Endodermal cell (in vitro differentiated cells): Measurements from ENCODE around the genes ALDH8A1 and HBS1L.

DNA sequence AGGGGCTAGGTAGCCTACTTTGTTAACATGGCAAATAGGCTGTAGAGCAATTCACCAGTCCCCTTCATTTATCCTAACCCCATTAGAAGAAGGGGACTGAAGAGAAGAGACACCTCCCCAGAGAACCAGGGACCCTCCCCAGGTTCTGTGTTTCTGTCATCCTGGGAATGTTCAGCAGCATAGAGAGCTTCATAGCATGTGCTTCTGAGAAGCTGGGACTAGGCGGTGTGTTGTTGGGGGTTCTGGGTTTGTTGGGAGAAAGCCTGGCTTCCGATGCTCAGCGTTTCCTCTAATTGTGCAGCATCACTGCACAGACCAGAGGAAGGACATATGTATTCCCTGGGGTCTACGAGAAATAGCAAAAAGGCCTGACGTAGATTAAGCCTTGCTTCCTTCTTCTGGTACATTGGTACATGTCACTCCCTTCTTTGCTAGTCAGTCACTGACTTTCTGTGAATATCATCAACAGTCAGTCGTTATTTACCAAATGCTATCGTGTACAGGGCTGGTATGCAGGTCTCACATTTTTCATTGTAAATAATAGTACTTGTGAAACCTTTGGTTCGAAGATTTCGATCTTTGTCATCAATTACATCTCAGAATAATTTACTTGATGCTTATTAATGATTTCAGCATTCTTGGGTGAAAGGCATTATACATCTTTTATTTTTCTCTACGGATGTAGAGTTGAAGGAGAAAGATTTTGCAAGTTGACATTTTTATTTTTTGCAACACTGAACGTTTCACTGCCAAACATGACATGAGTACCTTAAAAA lies 97.0 kb upstream of the SGK1 start:
- PRO-cap = no peak

DNA sequence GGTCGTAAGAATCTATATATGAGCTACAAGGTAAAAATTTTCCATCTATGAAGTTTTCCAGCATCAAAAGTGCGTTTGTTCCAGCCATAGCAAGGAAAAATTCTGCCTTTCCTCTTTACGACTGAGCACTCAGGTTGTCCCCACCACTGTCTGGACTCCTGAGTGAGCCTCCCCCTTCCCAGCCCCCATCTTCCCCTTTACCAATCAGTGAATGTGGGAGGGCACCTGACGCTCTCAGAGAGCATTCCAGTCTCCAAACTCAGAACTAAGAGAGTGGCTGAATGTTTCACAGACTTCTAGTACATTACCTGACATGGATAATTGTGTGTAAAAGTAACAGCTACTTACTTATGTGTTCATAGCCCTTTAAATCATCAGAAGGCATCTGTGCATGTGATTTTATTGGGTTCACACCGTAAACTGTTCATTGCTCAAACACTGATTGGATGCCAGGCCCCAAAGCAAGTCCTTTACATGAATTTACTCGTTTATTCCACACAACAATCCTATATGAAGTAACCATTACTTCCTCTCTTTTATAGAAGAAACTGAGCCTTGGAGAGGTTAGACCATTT lies at the start of gene ALDH8A1:
ALDH8A1 (minus strand) TSS at position 136 of the 575 bp plus-strand sequence.
- PRO-cap = no peak

DNA sequence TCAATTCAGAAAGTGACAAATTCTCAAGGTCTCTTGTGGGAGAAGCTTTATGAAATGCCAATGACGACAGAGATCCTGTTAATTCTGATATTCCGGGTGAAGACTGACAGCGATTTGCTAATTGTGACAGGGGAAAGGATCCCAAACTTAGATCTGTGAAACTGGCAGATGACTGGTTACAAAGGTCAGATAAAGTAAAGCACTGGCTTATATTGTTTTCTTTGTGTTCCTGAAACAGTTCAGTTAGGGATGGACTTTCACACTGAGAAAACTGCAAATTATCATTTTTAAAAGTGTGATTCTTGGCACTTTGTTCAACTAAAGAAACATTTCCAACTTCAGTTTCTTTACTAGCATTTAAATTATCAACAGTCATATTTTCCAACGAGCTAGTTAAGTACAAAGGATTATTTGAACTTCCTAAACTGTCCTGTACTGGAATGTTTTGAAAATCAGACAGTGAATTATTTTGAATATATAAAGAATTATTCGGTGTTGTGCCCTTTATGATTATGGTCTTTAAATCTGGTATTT lies 17.5 kb downstream of the HBS1L start:
- PRO-cap = no peak

DNA sequence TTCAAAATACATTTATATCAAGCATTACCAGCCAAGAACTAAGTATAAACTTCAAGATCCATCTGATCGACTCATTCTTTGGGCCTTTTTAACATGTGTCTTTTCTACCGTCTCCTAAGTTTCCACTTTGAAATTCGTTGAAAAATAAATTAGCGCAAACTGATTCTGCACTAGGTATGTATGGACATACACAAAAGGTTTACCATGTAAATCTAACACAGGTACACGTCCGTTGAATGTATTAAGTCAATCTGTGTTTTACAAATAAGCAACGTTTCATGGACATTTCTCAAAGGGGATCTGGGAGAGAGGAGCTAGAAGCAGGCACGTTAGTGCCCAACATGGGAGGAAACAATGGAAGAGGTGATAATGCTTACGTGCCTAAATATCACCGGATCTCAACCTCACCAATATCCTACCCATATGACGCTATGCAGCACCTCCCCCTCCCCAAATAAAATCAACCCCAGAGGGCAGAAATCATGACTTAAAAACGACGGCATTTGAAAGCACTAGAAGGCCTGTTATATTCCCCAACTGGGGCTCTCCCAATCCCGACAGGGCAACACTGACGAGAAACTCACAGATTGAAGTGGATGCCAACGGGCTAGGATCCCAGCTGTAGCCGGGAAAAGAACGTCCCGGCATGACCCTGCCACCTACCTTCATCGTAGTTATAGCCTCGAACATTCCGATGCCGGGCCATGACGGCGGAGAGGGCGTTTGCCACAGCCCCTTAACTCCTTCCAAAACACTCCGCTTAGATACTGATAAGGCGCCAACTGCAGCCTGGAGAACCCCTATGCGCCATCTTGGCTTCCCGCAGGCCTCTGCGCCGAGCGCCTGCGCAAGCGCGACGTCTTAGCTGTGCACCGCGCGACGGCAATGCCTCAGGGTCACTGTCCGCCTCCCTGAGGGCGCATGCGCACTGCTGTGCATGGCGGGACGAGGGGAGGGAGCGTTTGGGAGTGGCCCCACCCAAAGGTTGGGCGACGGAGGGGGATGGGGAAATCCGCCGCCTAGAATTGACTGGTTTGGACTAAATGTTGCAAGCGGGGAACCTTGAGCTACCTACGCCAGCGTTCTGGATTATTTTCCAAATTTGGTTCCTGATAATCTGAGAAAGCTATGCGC lies at the start of gene HBS1L:
HBS1L (minus strand) TSS at position 837 of the 1,134 bp plus-strand sequence.
- PRO-cap = bidirectional peak, plus-strand start at position 292 of the sequence, minus-strand start at position 356 of the sequence; bidirectional peak, plus-strand start at position 585 of the sequence, minus-strand start at position 834 of the sequence

DNA sequence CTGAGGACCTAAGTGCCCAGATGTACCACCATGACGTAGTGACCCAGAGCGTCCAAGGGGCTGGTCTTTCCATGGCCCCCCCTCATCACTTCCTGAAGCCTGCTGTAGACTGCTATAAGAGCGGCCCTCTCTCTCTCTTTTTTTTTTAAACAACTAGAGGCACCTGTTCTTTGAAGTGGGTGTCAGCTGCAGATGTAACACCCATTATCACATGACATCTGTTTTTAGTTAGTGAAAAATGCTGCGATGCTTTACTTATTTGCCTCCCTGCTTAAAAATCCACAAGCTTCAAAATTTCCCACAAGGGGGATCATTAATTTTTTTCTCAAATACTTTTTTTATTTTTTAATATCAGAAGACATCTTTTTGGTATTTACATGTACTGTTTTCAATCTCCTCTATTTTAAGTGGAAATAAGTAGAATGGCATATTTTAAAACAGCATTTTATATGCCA lies 48.3 kb upstream of the HBS1L start:
- PRO-cap = no peak

DNA sequence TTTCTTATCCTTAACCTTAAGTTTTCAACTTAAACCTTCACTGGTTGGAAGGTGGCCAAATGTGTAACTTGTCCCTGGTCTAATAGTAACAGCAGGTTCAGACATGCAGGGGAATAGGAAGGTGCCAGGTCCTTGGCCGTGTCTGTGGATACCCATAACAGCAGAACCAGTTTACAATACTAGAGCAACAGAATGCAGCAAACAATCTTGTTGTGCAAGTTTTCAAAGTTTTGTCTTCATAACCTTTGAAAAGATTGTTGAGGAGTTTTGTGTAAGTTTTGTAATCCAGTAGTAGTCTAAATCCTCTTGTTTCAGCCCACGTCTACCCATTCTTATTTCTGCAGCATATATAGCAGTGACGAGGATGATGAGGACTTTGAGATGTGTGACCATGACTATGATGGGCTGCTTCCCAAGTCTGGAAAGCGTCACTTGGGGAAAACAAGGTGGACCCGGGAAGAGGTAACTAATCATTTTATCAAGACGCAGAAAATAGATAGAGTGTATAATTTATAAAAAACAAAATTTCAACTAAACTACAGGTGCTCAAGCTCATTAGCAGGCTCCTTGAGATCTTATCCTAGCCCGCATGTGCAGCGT lies 4.6 kb downstream of the MYB start:
- PRO-cap = no peak

DNA sequence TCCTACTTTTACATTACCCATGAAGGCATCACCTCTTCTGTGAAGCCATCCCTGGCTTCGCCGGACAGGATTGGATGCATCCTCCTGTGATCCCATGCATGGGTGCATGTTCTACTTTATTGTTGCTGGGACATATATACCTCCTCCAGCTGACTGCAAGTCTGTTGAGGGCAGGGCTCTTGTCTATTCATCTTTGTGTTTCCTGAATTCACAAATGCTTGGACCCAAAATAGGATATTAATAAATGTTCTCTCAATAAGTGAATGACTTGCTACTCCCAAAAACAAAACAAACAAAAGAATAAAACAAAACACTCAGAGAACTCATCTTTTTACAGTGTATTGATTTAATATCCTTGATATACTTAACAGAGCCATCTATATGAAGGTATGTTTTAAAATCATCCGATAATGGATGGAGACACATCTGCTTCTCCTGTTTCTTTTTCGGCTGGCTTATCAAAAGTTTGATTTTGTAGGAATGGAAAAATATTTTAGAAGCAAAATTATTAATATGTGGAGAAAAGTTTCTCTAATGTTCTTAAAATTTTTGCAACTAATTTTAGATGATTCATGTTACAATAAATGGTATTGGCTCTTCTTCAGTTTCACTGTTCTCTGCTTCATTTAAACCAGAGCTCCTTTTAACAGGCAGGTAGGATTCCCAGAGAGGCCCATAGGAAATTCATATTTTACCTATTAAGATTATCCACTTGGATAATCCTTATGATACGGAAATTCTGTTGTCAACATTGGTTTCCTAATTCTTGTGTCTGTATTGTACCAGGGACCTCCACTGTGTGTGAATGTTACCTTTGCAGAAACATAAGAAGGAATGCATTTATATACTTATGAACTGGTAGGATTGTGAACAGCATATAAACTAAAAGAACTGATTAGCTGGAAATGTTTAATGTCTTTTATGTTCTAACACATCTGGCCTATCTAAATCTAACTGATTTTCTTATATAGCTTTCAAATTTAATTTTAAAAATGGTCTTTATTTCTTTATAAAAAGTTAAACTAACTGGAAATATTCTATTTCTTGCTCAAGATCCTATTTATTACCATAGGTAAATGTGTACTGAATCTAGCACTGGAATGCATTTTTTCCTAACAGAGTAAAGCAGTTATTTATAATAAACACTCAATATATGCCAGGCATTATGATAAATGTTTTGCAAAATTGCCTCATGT lies 5.6 kb downstream of the MYB start:
- PRO-cap = no peak

GRCh38 chr6:135218250-135219216 lies 37.4 kb downstream of the MYB start:
- PRO-cap = no peak

GRCh38 chr6:135496713-135497175 lies 796 bp downstream of the AHI1 start:
- PRO-cap = no peak

GRCh38 chr6:135722668-135722955 lies 128.9 kb upstream of the PDE7B start:
- PRO-cap = no peak

GRCh38 chr6:135921106-135921550 lies 69.6 kb downstream of the PDE7B start:
- PRO-cap = no peak

DNA sequence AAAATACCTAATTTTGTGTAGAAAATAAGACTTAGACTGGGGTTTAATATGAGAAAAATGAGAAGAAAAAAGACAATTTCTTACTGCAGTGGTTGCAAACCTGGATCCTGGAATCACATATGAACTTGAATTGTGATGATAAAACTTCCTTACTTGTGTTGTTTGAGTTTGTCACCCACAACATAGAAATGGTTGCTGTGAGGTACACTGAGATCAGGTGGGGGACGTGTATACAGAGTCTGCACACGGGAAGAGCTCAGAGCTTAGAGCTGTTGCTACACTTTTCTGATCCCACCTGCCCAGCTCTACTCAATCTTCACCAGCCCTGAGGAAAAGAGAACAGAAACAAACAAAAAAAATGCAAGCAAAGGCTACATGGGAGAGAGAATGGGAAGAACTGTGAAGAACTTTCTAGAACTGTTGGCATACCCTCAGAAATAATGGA lies 133.1 kb downstream of the PDE7B start:
- PRO-cap = no peak

DNA sequence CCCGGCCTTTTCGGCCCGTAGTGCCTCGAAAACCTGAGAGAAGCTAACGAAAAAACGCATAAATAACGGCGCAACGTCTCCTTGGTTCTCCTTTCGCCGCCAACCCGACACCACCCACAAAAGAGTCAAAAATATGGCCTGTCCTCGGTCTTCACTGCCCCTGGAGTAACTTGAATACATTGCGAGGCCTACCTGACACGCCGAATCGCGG lies 220 bp downstream of the BCLAF1 start:
- PRO-cap = no peak

DNA sequence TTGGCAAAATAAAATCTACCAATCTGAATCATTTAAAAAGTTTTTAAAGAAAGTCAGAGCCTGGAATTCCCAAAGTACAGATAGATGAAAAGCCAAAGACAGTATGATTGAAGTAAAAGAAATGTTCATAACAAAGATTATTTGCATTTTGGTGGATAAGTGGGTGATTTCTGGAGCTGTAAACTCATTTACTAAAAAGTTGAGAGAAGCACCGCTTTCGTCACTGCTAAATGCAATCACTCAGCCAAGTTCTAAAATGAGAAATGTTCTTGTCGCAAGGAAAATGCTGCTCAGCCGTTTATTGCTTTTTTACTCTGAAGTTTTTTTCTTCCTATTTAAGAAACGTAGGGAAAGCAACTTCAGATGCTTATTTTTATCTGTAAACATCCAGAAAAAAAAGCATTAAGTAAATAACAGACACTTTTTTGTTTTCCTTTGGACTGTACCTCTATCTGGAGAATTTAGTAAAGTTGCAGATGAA lies 93.6 kb upstream of the BCLAF1 start:
- PRO-cap = no peak

DNA sequence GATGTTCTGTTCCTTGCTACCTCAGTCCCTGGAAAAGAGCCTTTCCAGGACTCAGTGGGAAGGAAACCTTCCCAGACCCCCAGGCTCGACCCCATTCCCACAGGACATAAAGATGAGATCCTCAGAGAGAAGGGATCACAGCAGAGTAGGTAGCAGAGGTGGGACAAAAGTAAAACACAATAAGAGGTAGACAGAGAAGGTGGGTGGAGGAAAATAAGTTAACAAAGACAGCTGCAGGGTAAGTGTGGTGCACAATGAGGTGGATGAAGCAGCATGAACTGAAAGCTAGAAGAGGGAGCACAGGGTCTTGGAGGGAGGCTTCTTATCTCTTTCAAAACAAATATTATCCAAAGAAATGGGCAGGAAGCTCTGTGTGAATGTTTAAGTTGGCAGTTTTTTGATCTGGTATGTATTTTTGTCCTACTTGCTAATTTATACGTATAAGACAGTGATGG lies 14.0 kb upstream of the MAP7 start:
- PRO-cap = no peak

- PRO-cap = no peak
Observed at GRCh38 chr6:136956933-136957730, 35.0 kb downstream of the SLC35D3 start.

DNA sequence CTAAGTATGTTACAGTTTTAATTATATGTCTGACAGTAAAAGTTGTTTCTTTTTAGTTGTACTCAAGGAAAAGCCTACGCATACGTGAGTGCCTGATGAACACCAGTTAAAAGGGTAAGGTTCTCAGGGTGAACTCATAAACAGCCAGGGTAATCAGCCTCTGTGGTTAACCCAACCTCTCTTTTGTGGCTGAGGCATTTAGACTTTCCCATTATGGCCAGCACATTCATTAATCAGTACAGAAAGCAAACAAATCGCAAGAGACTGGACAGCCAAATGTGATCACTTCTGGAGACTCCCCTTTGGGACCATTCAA lies 19.0 kb downstream of the IL20RA start:
- PRO-cap = no peak

DNA sequence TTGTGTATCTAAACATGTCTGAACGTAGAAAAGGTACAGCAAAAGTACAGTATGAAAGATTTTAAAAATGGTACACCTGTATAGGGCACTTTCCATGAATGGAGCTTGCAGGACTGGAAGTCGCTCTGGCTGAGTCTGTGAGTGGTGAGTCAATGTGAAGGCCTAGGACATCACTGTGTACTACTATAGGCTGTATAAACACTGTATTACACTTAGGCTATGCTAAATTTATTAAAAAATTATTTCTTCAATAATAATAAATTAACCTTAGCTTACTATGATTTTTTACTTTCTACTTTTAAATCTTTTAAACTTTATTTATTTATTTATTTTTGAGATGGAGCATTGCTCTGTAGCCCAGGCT lies 678 bp upstream of the IL20RA start:
- PRO-cap = no peak

DNA sequence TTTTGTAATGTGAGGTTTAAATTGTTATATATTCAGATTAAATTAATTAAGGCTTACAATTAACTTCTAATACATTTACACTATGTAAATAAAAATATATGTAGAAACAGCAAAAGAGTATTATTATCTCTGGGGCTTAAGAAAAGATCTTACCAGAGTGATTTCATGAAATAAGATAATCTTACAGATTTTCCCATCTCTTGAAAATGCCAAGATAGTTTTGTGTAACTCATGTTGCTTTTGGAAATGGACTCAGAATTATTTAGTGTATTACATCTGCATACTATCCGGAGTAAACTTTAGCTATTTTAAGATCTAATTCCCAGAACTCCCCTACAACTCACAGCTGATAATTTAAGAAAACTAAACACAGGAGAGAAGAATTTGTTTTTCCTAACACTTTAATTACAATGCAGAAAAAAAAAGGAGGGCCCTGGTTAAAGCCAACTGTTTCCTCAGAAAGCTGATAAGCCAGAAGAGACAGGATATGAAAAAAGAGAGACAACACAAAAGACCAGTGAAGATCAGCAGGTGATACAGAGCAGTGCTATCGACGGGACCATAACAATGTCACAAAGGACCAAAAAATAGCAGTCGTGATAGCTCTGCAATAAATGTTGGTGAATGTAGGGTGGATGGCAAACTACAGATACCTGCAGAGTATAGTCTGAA lies 6.0 kb downstream of the IFNGR1 start:
- PRO-cap = no peak

GRCh38 chr6:137647785-137648097 lies 153.5 kb upstream of the OLIG3 start:
- PRO-cap = no peak